K562 (cell line): ENCODE results near the genes MOV10L1 and MAPK8IP2.

- RAMPAGE, long total RNA: no peak
- RRBS: no CpG with 5 or more reads among the region's 11 CpGs
PRO-cap:
- standard: no peak
- CoPRO, capped RNA only, 2 experiments: no peak in any of the 2 experiments
- CoPRO, capped and uncapped RNA, 2 experiments: no peak in any of the 2 experiments
- CoPRO, uncapped RNA only, 2 experiments: no peak in any of the 2 experiments
CAGE:
- cytosol, long polyA plus RNA: no peak
- long polyA plus RNA: no peak
- nucleolus, long total RNA: no peak
- nucleus, long polyA plus RNA: no peak
These were observed 20.4 kb downstream of the PIM3 start for GRCh38 chr22:49980813-49981620.

- RAMPAGE, long total RNA: no peak
- RRBS: 96% methylated on average over 2 of the region's 52 CpGs
PRO-cap:
- standard: no peak
- CoPRO, capped RNA only, 2 experiments: no peak in any of the 2 experiments
- CoPRO, capped and uncapped RNA, 2 experiments: no peak in any of the 2 experiments
- CoPRO, uncapped RNA only, 2 experiments: no peak in any of the 2 experiments
CAGE:
- cytosol, long polyA plus RNA: no peak
- long polyA plus RNA: no peak
- nucleolus, long total RNA: no peak
- nucleus, long polyA plus RNA: no peak
These were observed at the start of gene MOV10L1 for GRCh38 chr22:50089554-50090091. MOV10L1 (plus strand) TSS chr22:50090006.

- RAMPAGE, long total RNA: no peak
- RRBS: no CpG with 5 or more reads among the region's 7 CpGs
PRO-cap:
- standard: bidirectional peak, plus-strand start at chr22:50105956, minus-strand start at chr22:50105919
- CoPRO, capped RNA only, 2 experiments: no peak in any of the 2 experiments
- CoPRO, capped and uncapped RNA, 2 experiments: no peak in any of the 2 experiments
- CoPRO, uncapped RNA only, 2 experiments: no peak in any of the 2 experiments
CAGE:
- cytosol, long polyA plus RNA: no peak
- long polyA plus RNA: no peak
- nucleolus, long total RNA: no peak
- nucleus, long polyA plus RNA: no peak
These were observed 15.9 kb downstream of the MOV10L1 start for GRCh38 chr22:50105604-50106153.

DNA sequence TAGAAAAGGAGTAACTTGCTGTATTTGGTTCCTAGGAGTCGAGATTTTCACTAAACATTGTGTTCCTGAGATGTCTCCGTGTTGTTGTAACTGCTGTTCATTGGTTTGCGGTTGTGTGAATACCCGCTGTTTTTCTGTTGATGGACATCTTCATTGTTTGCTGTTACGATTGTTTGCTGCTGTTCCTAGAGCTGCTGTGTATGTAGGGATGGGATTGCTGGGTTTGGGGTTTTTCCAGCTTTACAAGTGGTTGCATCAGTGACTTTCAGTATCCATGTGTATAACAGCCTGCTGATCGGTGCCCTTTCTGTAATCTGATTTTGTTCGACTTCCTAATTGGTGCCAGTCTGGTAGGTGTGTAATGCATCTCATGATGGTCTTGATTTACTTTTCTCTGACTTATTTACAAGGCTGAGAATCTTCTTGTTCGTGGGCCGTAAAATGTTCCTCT is 39.6 kb downstream of the MOV10L1 start:
- RAMPAGE, long total RNA: no peak
- RRBS: no CpG with 5 or more reads among the region's 9 CpGs
PRO-cap:
- standard: no peak
- CoPRO, capped RNA only, 2 experiments: no peak in any of the 2 experiments
- CoPRO, capped and uncapped RNA, 2 experiments: no peak in any of the 2 experiments
- CoPRO, uncapped RNA only, 2 experiments: no peak in any of the 2 experiments
CAGE:
- cytosol, long polyA plus RNA: no peak
- long polyA plus RNA: no peak
- nucleolus, long total RNA: no peak
- nucleus, long polyA plus RNA: no peak

DNA sequence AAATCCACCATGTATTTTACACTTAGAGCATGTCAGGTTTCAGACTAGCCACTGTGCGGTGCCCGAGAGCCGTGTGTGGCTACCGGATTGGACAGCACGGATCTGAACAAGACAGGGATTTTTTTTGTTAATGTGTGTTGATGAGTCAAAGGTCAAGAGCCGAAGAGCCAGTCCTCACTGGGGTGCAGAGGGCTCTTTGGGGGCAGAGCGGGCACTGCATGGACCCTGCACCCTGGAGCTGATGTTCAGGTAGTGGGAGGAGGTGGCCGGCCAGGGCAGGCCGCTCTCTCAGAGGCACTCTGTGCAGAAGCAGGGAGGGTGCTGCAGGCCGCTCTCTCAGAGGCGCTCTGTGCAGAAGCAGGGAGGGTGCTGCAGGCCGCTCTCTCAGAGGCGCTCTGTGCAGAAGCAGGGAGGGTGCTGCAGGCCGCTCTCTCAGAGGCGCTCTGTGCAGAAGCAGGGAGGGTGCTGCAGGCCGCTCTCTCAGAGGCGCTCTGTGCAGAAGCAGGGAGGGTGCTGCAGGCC is 23.6 kb upstream of the PANX2 start:
- RAMPAGE, long total RNA: no peak
- RRBS: no CpG with 5 or more reads among the region's 17 CpGs
PRO-cap:
- standard: no peak
- CoPRO, capped RNA only, 2 experiments: no peak in any of the 2 experiments
- CoPRO, capped and uncapped RNA, 2 experiments: no peak in any of the 2 experiments
- CoPRO, uncapped RNA only, 2 experiments: no peak in any of the 2 experiments
CAGE:
- cytosol, long polyA plus RNA: no peak
- long polyA plus RNA: no peak
- nucleolus, long total RNA: no peak
- nucleus, long polyA plus RNA: no peak

GRCh38 chr22:50172033-50172493 is 1.5 kb downstream of the PANX2 start:
- RAMPAGE, long total RNA: no peak
- RRBS: 57% methylated on average over 3 of the region's 15 CpGs
PRO-cap:
- standard: no peak
- CoPRO, capped RNA only, 2 experiments: no peak in any of the 2 experiments
- CoPRO, capped and uncapped RNA, 2 experiments: no peak in any of the 2 experiments
- CoPRO, uncapped RNA only, 2 experiments: no peak in any of the 2 experiments
CAGE:
- cytosol, long polyA plus RNA: no peak
- long polyA plus RNA: no peak
- nucleolus, long total RNA: no peak
- nucleus, long polyA plus RNA: no peak

DNA sequence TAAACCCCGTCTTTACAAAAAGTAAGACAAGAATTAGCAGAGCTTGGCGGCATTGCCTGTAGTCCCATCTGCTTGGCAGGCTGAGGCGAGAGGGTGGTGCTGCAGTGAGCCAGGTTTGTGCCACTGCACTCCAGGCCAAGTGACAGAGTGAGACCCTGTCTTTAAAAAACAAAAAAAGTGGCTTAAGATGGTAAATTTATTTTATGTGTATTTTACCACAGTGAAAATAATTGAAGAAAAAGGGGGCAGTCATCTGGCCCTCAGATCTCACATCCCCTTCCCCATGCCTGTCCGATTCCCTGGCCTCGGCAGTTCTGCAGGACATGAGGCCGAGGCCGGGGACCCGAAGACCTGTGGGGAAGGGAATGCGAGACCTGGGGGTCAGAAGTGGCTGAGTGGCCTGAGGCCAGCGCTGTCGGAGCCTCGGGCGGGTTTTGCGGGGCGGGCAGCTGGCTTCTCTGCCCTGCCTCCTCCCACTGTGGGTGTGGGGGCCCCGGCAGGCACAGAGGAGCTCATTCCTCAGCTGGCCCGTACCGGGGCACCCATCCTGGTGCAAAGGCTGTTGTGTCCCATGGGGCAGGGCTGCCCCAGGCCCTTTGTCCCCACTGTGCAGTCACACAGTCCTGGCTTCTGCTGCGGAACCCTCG is 4.7 kb downstream of the SELENOO start:
- RAMPAGE, long total RNA: no peak
- RRBS: 100% methylated on average over 2 of the region's 20 CpGs
PRO-cap:
- standard: no peak
- CoPRO, capped RNA only, 2 experiments: no peak in any of the 2 experiments
- CoPRO, capped and uncapped RNA, 2 experiments: no peak in any of the 2 experiments
- CoPRO, uncapped RNA only, 2 experiments: peak in 1 of 2 experiments; most common plus-strand start position 229 of the sequence (in 1); most common minus-strand start position 45 of the sequence (in 1)
CAGE:
- cytosol, long polyA plus RNA: no peak
- long polyA plus RNA: no peak
- nucleolus, long total RNA: no peak
- nucleus, long polyA plus RNA: no peak

DNA sequence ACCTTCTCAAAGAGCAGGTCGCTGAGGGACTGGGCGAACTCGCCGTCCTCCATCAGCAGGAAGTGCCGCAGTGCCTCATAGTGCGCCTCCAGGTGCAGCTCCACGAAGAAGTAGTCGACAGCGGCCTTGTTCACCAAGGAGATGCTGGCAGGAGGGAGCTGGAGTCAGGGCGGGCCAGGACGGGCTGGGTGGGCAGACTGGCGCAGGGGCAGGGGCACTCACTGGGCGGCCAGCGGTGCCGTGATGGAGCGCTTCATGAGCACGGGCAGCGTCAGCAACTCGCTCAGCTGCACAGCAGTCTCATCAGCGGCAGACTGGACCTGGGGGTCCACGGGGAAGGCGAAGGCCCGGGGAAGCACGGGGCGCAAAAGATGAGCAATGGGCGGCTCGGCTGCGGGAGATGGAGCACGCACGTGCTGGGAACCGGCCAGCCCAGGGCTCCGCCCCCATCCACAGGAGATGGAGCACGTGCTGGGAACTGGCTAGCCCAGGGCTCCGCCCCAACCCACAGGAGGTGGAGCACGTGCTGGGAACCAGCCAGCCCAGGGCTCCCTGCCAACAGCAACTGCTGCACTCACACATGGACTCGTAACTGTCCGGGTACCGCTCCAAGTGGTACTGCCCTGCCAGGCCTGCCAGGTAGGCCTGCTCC is 18.4 kb downstream of the SELENOO start:
- RAMPAGE, long total RNA: no peak
- RRBS: 45% methylated on average over 7 of the region's 38 CpGs
PRO-cap:
- standard: no peak
- CoPRO, capped RNA only, 2 experiments: no peak in any of the 2 experiments
- CoPRO, capped and uncapped RNA, 2 experiments: no peak in any of the 2 experiments
- CoPRO, uncapped RNA only, 2 experiments: no peak in any of the 2 experiments
CAGE:
- cytosol, long polyA plus RNA: no peak
- long polyA plus RNA: no peak
- nucleolus, long total RNA: no peak
- nucleus, long polyA plus RNA: no peak

- RAMPAGE, long total RNA: no peak
- RRBS: no CpG with 5 or more reads among the region's 22 CpGs
PRO-cap:
- standard: no peak
- CoPRO, capped RNA only, 2 experiments: no peak in any of the 2 experiments
- CoPRO, capped and uncapped RNA, 2 experiments: no peak in any of the 2 experiments
- CoPRO, uncapped RNA only, 2 experiments: no peak in any of the 2 experiments
CAGE:
- cytosol, long polyA plus RNA: no peak
- long polyA plus RNA: no peak
- nucleolus, long total RNA: no peak
- nucleus, long polyA plus RNA: no peak
These were observed 19.1 kb downstream of the TUBGCP6 start for GRCh38 chr22:50225616-50226254.

DNA sequence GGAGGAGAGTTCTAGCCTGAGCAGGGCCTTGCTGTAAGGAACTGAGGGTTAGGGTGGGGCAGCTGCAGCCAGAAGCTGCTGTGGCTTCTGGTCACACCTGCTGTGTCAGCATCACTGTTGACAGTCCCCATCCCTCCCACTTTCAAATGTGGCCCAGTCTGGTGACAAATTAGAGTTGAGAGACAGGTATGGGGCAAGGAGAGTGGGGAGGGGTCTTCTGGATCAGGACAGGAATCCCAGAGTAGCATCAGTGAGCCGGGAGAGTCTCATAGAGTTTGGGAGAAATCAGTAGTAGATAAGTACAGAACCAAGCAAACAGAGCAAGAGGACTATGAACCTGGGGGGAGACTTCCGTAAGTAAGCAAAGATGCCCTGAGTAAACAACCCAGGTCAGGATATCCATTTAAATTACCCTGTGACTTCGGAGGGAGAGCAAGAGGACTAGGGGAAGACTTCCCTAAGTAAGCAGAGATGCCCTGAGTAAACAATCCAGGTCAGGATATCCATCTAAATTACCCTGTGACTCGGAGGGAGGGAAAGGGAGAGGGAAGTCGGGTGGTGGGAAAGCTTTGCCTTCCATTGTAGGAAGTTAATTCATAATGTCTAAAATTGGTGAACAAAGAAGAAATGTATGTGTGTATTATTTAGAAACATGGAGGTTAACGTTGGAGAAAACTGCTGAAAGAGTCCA is 53.8 kb downstream of the PPP6R2 start:
- RAMPAGE, long total RNA: no peak
- RRBS: no CpG with 5 or more reads among the region's 6 CpGs
PRO-cap:
- standard: no peak
- CoPRO, capped RNA only, 2 experiments: no peak in any of the 2 experiments
- CoPRO, capped and uncapped RNA, 2 experiments: no peak in any of the 2 experiments
- CoPRO, uncapped RNA only, 2 experiments: no peak in any of the 2 experiments
CAGE:
- cytosol, long polyA plus RNA: no peak
- long polyA plus RNA: no peak
- nucleolus, long total RNA: no peak
- nucleus, long polyA plus RNA: no peak

DNA sequence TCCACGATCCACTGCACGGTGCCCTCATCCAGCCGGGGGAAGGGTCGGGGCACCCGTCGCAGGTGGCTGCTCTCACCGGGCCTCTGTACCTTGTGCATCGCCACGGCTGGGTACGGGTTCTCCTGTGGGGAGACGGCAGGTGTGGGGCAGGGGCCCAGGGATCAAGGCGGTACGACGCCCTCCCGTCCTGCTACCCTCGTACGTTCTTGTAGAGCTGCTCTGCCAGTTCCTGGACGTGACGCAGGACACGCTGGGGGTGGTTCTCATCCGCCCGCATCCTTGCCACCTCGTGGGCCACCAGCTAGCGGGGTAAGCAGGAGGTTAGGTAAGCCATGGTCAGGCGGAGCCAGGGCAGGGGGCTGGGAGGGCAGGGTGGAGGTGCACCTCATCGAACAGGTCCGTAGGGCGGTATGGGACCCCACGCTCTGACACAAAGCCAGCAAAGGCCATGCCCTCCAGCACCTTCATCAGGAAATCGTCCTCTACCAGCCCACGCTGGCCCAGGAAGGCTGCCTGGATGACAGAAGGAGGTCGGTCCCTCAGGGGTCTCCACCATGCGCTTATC is 10.1 kb downstream of the SBF1 start:
- RAMPAGE, long total RNA: no peak
- RRBS: 97% methylated on average over 5 of the region's 33 CpGs
PRO-cap:
- standard: no peak
- CoPRO, capped RNA only, 2 experiments: no peak in any of the 2 experiments
- CoPRO, capped and uncapped RNA, 2 experiments: no peak in any of the 2 experiments
- CoPRO, uncapped RNA only, 2 experiments: no peak in any of the 2 experiments
CAGE:
- cytosol, long polyA plus RNA: no peak
- long polyA plus RNA: no peak
- nucleolus, long total RNA: no peak
- nucleus, long polyA plus RNA: no peak

DNA sequence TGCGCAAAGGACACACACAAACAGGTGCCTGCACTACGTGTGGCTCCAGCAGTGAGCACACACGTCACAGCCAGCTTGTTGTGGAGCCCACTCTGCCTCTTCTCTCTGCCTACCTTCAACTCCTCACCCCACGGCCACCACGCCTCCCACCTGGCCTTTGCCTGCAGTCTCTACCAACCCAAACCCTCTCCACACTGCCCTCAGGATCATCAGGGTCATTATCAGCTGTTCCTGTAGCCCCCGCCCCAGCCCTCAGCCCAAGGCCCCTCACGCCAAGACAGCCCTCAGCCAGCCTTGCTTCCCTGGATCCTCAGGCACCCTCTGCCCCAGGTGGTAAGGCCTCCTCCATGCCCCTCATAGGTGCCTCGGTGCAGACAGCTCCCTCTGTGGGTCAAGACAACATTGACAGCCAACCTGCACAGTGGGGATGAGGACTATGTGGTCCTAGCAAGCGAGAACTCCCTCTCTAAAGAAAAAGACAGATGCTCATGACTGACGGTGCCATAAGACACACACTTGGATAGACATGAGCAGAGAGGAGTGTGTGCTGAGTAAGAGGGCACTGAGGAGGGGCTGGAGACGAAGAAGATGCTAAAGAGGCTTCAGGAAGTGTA is 1.7 kb downstream of the SBF1 start:
- RAMPAGE, long total RNA: no peak
- RRBS: no CpG with 5 or more reads among the region's 11 CpGs
PRO-cap:
- standard: no peak
- CoPRO, capped RNA only, 2 experiments: no peak in any of the 2 experiments
- CoPRO, capped and uncapped RNA, 2 experiments: no peak in any of the 2 experiments
- CoPRO, uncapped RNA only, 2 experiments: no peak in any of the 2 experiments
CAGE:
- cytosol, long polyA plus RNA: no peak
- long polyA plus RNA: no peak
- nucleolus, long total RNA: no peak
- nucleus, long polyA plus RNA: no peak

- RAMPAGE, long total RNA: no peak
- RRBS: no CpG with 5 or more reads among the region's 15 CpGs
PRO-cap:
- standard: no peak
- CoPRO, capped RNA only, 2 experiments: no peak in any of the 2 experiments
- CoPRO, capped and uncapped RNA, 2 experiments: no peak in any of the 2 experiments
- CoPRO, uncapped RNA only, 2 experiments: no peak in any of the 2 experiments
CAGE:
- cytosol, long polyA plus RNA: no peak
- long polyA plus RNA: no peak
- nucleolus, long total RNA: no peak
- nucleus, long polyA plus RNA: no peak
These were observed 1.4 kb downstream of the SCO2 start for GRCh38 chr22:50523910-50524465.

DNA sequence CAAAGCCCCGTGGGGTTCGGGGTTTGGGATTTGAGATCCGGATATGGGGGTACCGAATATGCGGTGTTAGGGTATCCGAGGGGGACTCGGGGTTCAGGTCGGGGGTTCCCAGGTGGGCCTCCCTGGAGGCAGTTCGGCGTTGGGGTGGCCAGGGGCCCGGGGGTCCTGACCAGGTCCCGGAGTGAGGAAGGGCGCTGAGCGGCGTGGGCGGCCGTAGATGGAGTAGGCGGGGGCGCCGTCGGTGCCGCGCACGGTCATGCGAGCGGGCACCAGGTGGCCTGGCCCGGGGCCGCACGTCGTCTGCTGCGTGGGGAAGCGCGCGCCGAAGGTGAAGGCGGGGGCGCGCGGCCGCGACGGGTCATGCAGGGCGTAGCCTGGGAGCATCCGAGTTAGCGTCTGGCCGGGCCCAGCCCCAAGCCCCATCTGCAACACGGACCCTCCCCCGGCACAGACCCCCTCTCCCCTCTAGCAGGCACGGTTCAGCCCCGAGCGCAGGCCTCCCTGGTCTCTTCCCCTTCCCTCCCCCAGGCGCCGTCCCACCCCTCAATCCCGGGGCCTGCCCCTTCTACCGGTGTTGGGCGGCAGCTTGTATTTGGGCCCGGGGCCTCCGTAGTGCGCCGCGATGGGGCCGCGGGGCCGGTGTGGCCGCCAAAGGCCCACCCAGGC is 765 bp downstream of the ODF3B start:
- RAMPAGE, long total RNA: no peak
- RRBS: 97% methylated on average over 11 of the region's 65 CpGs
PRO-cap:
- standard: no peak
- CoPRO, capped RNA only, 2 experiments: no peak in any of the 2 experiments
- CoPRO, capped and uncapped RNA, 2 experiments: no peak in any of the 2 experiments
- CoPRO, uncapped RNA only, 2 experiments: no peak in any of the 2 experiments
CAGE:
- cytosol, long polyA plus RNA: no peak
- long polyA plus RNA: no peak
- nucleolus, long total RNA: no peak
- nucleus, long polyA plus RNA: no peak

- RAMPAGE, long total RNA: no peak
- RRBS: no CpG with 5 or more reads among the region's 12 CpGs
PRO-cap:
- standard: no peak
- CoPRO, capped RNA only, 2 experiments: no peak in any of the 2 experiments
- CoPRO, capped and uncapped RNA, 2 experiments: no peak in any of the 2 experiments
- CoPRO, uncapped RNA only, 2 experiments: no peak in any of the 2 experiments
CAGE:
- cytosol, long polyA plus RNA: no peak
- long polyA plus RNA: no peak
- nucleolus, long total RNA: no peak
- nucleus, long polyA plus RNA: no peak
These were observed 1.7 kb downstream of the CPT1B start for GRCh38 chr22:50576437-50577112.

DNA sequence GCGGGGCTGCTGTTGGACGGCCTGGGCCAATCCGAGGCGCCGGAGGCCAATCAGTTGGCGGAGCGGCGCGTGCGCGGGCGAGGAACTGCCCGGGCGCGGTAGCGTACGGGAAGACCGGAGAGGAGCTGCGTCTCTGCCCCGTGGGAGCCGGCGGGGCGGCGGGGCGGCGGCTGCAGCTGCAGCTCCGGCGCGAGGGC is 294 bp upstream of the CHKB start:
- RAMPAGE, long total RNA: no peak
- RRBS: 3% methylated on average over 19 of the region's 29 CpGs
PRO-cap:
- standard: bidirectional peak, plus-strand start at position 80 of the sequence, minus-strand start outside the sequence
- CoPRO, capped RNA only, 2 experiments: peak in 2 of 2 experiments; most common plus-strand start position 80 of the sequence (in 2)
- CoPRO, capped and uncapped RNA, 2 experiments: peak in 2 of 2 experiments; most common plus-strand start position 80 of the sequence (in 2)
- CoPRO, uncapped RNA only, 2 experiments: peak in 2 of 2 experiments; most common plus-strand start position 107 of the sequence (in 2)
CAGE:
- cytosol, long polyA plus RNA: no peak
- long polyA plus RNA: no peak
- nucleolus, long total RNA: no peak
- nucleus, long polyA plus RNA: no peak

DNA sequence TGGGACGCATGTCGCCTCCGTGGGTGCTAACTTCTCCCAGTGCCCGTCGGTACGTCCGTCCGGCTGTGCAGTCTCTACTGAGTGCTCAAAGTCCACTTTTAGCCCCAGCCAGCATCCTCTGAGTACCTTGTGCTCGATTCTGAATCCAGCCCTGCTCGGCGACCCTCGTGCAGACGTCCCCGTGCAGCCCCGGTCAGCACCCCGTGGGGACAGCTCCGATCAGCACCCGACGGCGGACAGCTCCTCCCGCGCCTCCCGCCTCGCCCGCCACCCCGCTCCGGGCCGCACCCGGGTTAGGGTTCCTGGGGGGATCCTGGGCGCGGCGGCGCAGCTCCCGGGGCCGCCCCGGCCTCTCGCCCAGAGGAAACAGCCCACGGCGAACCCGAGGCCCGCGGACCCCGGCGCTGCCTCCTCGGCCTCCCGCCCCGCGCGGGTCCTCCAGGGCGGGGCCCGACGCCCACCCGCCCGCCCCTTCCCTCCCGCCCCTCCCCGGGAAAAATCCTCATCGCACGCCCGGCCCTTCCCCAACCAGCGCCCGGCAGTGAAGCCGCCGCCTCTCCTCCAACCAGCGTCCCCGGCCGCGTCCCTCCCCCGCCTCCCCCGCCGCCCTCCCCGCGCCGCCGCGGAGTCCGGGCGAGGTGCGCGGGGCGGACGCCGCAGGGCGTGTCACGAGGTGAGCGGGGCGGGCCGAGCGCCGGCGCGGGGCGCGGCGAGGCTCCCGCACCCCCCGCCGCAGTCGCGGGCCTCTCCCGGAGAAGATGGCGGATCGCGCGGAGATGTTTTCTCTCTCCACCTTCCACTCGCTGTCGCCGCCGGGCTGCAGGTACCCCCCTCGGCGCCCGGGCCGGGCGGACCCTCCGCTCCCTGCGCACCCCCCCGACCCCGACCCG is at the start of gene MAPK8IP2:
TSS of gene MAPK8IP2 (plus strand) at position 733 of the 890 bp plus-strand sequence.
- RAMPAGE, long total RNA: no peak
- RRBS: 2% methylated on average over 68 of the region's 118 CpGs
PRO-cap:
- standard: no peak
- CoPRO, capped RNA only, 2 experiments: no peak in any of the 2 experiments
- CoPRO, capped and uncapped RNA, 2 experiments: no peak in any of the 2 experiments
- CoPRO, uncapped RNA only, 2 experiments: no peak in any of the 2 experiments
CAGE:
- cytosol, long polyA plus RNA: no peak
- long polyA plus RNA: no peak
- nucleolus, long total RNA: no peak
- nucleus, long polyA plus RNA: no peak

- RAMPAGE, long total RNA: no peak
- RRBS: no CpG with 5 or more reads among the region's 7 CpGs
PRO-cap:
- standard: no peak
- CoPRO, capped RNA only, 2 experiments: no peak in any of the 2 experiments
- CoPRO, capped and uncapped RNA, 2 experiments: no peak in any of the 2 experiments
- CoPRO, uncapped RNA only, 2 experiments: no peak in any of the 2 experiments
CAGE:
- cytosol, long polyA plus RNA: no peak
- long polyA plus RNA: no peak
- nucleolus, long total RNA: no peak
- nucleus, long polyA plus RNA: no peak
These were observed 7.1 kb downstream of the MAPK8IP2 start for GRCh38 chr22:50607660-50608065.

DNA sequence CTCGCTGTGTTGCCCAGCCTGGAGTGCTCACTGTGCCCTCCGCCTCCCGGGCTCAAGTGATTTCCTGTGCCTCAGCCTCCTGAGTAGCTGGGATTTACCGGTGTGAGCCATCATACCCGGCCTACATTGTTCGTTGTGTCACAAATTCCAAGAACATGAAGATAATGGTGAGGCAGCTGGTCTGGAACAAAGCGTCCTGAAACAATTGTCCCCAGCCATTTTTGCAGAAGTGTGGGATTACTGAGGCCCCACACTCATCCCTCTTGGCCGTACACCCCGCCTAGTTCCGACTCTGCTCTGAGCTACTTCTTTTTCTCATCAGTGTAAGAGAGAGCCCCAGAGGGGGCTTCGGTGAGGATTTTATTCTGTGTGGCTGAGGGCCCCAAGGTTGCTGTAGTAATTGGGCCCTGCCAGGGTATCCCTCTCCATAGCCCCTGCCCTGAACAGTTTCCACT is 13.0 kb upstream of the ARSA start:
- RAMPAGE, long total RNA: no peak
- RRBS: 40% methylated on average over 1 of the region's 11 CpGs
PRO-cap:
- standard: no peak
- CoPRO, capped RNA only, 2 experiments: no peak in any of the 2 experiments
- CoPRO, capped and uncapped RNA, 2 experiments: no peak in any of the 2 experiments
- CoPRO, uncapped RNA only, 2 experiments: no peak in any of the 2 experiments
CAGE:
- cytosol, long polyA plus RNA: no peak
- long polyA plus RNA: no peak
- nucleolus, long total RNA: no peak
- nucleus, long polyA plus RNA: no peak